ENCODE results near the genes GDPD1 and DHX40.

- PRO-cap = no peak
- RAMPAGE, long total RNA, 3 experiments = no peak in any of the 3 experiments
These were observed 6.2 kb downstream of the DYNLL2 start for GRCh38 chr17:58089359-58089941.

DNA sequence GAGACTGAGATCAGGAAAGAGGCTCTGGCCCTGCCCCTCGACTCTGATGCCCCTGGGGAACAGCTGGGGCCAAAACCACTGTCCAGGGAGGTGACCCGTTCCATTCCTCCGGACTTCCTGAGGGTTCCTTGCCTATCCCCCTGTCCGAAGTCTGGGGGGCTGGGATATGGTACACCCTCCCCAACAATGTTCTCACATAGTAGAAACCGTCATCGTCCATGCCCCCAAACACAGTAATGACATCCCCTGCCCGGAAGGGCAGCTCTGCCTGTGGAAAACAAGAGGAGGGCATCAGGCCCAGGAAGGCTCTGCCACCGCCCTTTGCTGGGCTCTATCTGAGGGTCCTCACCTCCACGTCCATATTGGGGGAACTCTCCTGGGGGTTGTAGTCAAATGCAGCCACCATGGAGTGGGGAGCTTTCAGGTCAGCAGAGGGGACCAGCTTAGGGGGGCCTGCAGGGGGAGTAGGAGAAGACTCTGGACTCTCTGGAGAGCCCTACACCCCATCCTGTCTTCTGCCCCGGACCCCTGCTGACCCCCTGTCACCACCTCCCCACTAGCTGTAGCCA is 23.3 kb downstream of the TSPOAP1 start:
- PRO-cap = no peak
- RAMPAGE, long total RNA, 3 experiments = no peak in any of the 3 experiments

DNA sequence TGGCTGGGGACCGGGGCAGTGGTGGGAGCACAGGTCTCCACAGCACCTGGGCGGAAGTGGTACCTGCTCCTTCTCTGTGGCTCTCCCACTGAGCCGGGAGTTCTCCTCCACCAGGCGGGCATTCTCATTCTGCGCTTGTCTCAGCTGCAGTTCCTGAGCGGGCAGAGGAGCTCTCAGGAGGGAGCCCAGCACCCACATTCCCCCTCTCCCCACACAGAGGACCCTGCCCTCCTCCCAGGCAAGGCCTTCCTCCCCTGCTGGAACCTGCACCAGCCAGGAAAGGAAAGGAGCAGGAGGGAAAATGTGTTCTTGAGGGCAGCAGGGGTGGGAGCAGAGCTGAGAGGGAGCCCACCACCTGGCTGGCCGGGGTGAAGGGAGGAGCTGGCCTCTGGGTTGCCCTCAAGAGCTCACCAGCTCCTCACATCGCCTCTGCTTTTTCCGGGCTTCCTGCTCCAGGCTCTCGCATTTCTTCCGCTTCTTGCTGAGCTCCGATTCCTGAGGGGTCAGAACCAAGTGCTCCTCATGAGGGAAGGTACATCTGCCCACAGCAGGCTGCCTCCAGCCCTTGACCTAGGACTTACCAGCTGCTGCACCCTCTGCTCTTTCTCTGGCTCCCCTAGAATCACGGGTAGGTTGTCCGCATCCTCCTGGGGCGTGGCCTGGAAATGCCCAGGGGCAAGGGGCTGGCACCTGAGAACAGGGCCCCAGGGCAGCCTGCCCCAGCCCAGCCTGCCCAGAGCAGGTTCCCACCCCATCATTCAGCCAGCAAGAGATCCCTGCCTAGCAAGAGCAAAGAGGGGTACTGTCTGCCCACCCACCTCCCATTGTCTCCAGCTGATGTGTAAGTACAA is 5.5 kb downstream of the TSPOAP1 start:
- PRO-cap = no peak
- RAMPAGE, long total RNA, 3 experiments = no peak in any of the 3 experiments

GRCh38 chr17:58333750-58334349 is 5.3 kb upstream of the TSPOAP1 start:
- PRO-cap = no peak
- RAMPAGE, long total RNA, 3 experiments = no peak in any of the 3 experiments

DNA sequence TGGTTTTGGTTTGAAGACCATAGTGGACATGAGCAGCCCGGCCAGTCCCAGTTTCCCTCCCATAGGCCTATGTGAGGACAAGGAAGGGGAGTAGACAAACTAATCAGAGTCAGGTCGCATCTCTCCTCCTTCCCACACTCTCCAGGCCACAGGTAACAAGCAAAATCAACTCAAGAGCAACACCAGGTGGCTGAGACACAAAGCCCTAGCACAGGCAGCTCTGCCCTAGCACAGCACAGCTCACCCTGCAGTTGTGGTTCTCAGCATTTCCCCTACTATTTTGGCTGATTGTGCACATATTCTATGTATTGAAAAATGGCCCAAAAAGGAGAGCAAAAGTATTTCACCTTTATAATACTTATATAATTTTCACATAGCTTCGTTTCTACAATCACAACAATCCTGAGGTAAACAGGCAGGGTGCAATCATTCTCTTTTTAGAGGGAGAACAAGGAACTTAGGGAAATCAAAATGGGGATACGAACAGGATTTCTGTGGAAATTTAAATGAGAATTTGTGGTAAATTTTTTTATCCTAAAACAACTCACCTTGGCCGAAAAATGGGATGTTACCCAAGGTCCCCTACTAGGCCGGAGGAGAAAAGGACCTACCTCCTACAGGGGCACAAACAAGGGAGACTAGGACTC is 7.0 kb downstream of the SUPT4H1 start:
- PRO-cap = no peak
- RAMPAGE, long total RNA, 3 experiments = no peak in any of the 3 experiments

DNA sequence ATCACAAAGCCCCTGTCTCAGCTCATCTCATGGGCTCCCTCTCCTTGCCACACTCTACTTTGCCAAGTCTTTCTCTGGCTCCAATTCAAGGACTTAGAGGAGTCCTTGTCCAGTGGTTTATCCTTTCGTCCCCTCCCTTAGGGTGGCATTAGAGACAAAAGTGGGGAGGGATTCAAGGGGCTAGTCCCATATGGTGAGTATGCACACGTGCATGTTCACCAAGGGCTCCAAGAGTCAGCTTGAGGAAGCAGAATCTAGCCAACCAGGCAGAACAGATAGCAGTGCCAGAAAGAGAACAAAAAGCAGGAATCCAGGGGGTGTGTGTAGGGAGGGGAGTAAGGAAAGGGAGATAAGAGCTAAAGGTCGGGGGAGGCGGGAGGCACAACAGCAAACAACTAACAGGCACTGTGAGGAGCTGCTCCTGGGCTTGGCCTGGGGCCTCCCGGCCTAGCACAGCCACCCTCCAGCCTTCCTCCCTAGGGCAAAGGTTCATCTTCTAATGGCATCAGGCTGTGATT is 12.2 kb upstream of the SUPT4H1 start:
- PRO-cap = no peak
- RAMPAGE, long total RNA, 3 experiments = no peak in any of the 3 experiments

GRCh38 chr17:58515775-58516212 is 1.4 kb upstream of the MTMR4 start:
- PRO-cap = no peak
- RAMPAGE, long total RNA, 3 experiments = no peak in any of the 3 experiments

- PRO-cap = no peak
- RAMPAGE, long total RNA, 3 experiments = no peak in any of the 3 experiments
These were observed 5.8 kb upstream of the MTMR4 start for GRCh38 chr17:58520131-58520824.

GRCh38 chr17:58525160-58526059 is 11.0 kb upstream of the MTMR4 start:
- PRO-cap = unidirectional peak, minus-strand start at chr17:58525334
- RAMPAGE, long total RNA, 3 experiments = start-site peak on the plus strand in 2 of 3 experiments, at chr17:58525506-58525784 at its widest, 7 to 11 reads per replicate

GRCh38 chr17:58632400-58633135 is 59.3 kb downstream of the IGBP1C start:
- PRO-cap = no peak
- RAMPAGE, long total RNA, 3 experiments = no peak in any of the 3 experiments

GRCh38 chr17:58679854-58680252 is 12.0 kb downstream of the IGBP1C start:
- PRO-cap = no peak
- RAMPAGE, long total RNA, 3 experiments = no peak in any of the 3 experiments

- PRO-cap = no peak
- RAMPAGE, long total RNA, 3 experiments = no peak in any of the 3 experiments
These were observed 1.1 kb downstream of the PPM1E start for GRCh38 chr17:58756805-58757195.

- PRO-cap = bidirectional peak, plus-strand start at chr17:59001711, minus-strand start at chr17:59001580
- RAMPAGE, long total RNA, 3 experiments = no peak in any of the 3 experiments
These were observed 105.3 kb downstream of the TRIM37 start for GRCh38 chr17:59001325-59001794.

DNA sequence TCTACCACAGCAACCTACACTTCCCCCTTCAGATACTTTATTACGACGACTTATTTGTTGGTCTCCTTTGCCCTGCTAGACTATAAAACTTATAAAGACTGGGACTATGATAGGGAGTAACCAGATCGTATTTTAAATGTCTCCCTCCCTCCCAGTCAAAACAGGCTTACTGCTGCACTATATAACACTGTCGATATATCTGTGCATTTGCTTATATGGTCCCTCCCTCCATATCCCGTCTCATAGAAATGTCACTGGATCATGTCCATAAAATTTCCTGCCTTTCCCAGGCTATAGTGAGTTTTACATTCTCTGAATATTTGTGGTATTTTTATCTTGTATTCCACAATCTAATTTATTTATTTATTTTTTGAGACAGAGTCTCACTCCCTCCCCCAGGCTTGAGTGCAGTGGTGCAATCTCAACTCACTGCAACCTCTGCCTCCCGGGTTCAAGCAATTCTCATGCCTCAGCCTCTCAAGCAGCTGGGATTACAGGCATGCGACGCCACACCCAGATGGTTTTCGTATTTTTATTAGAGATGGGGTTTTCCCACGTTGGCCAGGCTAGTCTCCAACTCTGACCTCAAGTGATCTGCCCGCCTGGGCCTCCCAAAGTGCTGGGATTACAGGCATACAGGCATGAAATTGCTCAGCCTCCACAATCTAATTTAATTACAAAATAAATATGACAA is 13.0 kb downstream of the TRIM37 start:
- PRO-cap = no peak
- RAMPAGE, long total RNA, 3 experiments = no peak in any of the 3 experiments

DNA sequence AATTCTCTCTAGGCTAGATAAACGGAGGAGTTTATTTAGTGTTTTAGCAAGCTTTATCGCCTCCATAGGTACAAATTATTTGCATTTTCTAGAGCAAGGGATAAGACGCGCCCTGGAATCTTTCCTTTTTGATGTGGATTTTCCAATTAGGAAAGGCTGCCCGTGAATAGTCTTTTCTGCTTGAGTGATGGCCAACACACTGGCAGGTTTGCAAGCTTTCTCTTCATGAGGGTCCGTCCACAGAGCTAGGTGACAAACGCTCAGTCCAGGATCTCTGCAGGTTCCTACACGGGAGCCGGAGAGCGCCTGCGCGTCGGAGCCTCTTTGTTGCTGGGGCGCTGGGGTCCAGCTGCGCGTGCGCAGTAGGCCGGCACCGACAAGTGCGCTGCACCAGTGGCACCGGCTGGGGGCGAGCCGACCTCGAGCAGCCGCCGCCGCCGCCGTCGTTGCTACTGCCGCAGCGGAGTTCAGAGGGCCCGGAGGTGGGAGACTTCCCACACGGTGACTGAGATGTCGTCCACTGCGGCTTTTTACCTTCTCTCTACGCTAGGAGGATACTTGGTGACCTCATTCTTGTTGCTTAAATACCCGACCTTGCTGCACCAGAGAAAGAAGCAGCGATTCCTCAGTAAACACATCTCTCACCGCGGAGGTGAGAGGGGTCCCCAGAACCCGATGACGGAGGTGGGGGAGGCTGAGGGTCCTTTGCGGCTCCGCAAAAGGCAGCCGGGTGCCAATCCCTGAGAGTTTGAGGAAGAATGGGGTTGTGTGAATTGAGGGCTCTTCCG is at the start of gene GDPD1:
TSS of gene GDPD1 (plus strand) at position 412 of the 788 bp plus-strand sequence.
- PRO-cap = unidirectional peak, plus-strand start at position 427 of the sequence
- RAMPAGE, long total RNA, 3 experiments = start-site peak on the plus strand in 2 of 3 experiments, centred at positions 460 to 487 of the sequence, 12 to 19 reads per replicate

- PRO-cap = no peak
- RAMPAGE, long total RNA, 3 experiments = no peak in any of the 3 experiments
These were observed 19.2 kb downstream of the YPEL2 start for GRCh38 chr17:59350708-59351062.

GRCh38 chr17:59436776-59437406 is 105.4 kb downstream of the YPEL2 start:
- PRO-cap = no peak
- RAMPAGE, long total RNA, 3 experiments = no peak in any of the 3 experiments

DNA sequence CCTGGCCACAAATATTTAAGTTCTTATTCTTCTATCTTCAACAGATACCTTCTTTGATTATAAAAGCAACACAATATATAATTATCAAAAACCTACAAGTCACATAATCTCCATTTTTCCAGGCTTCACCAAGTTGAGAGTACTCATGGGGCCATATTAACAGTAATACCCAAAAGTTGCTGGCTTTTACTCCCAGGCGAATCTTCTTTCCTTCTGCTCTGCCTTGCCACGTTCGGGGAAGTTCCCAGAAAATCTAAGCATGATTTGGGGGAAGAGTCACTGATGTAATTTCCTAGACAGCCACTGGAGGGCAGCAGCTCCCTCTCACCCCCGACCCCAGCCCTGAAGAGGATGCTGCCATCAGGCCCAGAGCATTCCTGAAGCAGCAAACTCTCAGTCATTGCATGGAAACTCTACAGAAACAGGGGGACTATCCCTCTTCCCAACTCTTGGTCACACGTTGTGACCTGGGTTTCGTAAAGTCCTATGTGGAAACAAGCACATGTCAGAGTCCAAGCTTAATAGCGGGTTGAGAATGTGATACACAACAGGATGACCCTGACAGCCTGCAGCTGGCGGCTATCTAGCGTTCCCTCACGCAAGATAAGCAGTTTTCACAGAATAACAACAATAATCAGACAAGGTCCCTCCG is 43.9 kb upstream of the DHX40 start:
- PRO-cap = no peak
- RAMPAGE, long total RNA, 3 experiments = no peak in any of the 3 experiments

DNA sequence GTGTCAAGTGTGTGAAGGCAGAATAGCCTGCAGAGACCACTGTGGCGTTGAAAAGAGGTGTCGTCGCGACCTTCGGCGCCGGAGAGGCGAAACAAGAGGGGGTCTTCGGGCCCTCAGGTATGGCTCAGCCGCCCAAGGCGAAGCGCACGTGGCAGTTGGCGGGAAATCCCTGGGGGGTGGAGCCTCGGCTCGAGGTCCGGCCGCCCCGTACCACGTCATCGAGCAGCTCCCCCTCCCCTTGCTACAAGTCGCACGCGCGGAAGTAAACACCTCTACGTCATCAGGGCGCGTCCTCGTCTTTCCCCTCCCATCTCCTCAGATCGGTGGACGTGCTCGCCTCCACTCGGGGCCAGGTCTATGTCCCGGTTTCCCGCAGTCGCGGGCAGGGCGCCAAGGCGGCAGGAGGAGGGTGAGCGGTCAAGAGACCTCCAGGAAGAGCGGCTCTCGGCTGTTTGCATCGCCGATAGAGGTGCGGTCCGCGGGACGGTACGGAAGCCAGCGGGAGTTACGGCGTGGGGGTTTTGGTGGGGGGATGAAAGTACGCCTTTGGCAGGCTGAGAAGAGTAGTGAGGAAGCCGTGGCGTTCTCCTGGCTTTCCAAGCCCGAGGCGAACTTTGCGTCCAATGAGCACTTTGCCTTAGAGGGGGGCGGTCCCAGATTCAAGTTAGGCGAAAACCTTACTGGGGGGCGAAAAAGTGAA is at the start of gene DHX40:
TSS of gene DHX40 (plus strand) at position 296 of the 700 bp plus-strand sequence.
- PRO-cap = bidirectional peak, plus-strand start at position 310 of the sequence, minus-strand start at position 157 of the sequence
- RAMPAGE, long total RNA, 3 experiments = start-site peak on the plus strand in 3 of 3 experiments, centred at positions 311 to 314 of the sequence, 104 to 214 reads per replicate

- PRO-cap = no peak
- RAMPAGE, long total RNA, 3 experiments = no peak in any of the 3 experiments
These were observed 862 bp downstream of the DHX40 start for GRCh38 chr17:59566015-59566929.

Data from subcutaneous adipose tissue (tissue), 3 donors.